ENCODE measurements around a stretch of chr7.

DNA sequence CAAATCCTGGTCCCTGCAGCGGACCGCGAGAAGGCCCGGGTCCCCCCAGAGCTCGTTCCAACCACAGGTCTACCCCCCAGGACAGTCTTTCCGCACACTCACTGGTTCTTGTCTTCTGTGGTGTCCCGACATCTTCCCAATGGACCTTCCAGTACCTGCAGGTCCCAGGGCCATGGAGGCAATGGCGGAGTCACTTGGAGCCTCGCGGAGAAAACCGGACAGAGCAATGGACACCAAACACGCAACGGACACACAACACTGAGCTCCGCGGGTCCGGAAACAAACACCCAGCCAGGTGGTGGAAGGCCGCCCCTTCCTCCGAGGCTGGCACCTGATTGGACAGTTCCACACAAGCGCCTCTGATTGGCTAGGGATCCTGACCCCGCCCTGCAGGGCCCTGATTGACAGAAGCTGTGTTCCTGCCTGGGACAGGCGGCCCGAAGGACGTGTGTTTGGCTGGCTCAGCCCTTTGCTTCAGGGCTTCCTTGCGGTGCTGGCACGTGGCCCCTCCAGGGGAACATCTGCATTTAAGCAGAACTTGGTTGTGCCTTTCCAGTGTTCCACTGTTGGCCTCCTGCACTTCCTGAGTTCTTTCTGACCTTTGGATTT, 332.0 kb upstream of the NUPR2 start:
- RAMPAGE, long total RNA = no peak
- RRBS = 22% methylated on average over 10 of the region's 25 CpGs

DNA sequence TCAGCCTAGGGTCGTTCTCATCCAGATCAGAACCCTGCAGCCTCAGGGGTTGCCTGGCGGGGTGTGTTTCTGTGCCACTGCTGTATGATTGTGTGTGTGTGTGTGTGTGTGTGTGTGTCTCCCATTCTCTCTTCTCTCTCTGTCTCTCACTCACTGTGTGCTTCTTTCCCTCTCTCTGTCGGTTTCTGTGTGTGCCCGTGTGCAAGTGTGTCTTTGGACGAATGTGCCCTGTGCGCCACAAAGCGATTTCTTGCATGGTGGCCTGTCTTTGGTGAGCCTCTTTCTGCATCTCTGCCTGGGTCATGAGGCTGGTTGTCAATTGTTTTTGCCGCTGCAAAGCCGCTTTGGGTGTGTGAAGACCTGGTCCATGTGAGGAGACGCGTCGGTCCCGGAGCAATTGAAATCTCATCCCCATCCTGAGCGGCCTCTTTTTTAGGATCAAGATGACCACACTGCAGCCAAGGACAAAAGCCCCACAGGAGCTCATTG, 320.6 kb downstream of the ZNF716 start:
- RAMPAGE, long total RNA = no peak
- RRBS = no CpG with 5 or more reads among the region's 14 CpGs

GRCh38 chr7:57821763-57822244, 371.8 kb downstream of the ZNF716 start:
- RAMPAGE, long total RNA = no peak
- RRBS = no CpG with 5 or more reads among the region's 35 CpGs

- RAMPAGE, long total RNA = no peak
- RRBS = no CpG with 5 or more reads among the region's 33 CpGs
Observed at GRCh38 chr7:57867975-57868310, 418.0 kb downstream of the ZNF716 start.

- RAMPAGE, long total RNA = no peak
- RRBS = no CpG with 5 or more reads among the region's 5 CpGs
Observed at GRCh38 chr7:64558558-64559167, 4.2 kb downstream of the ZNF680 start.

- RAMPAGE, long total RNA = no peak
- RRBS = no CpG with 5 or more reads among the region's 1 CpG
Observed at GRCh38 chr7:64613578-64614075, 50.8 kb upstream of the ZNF680 start.

DNA sequence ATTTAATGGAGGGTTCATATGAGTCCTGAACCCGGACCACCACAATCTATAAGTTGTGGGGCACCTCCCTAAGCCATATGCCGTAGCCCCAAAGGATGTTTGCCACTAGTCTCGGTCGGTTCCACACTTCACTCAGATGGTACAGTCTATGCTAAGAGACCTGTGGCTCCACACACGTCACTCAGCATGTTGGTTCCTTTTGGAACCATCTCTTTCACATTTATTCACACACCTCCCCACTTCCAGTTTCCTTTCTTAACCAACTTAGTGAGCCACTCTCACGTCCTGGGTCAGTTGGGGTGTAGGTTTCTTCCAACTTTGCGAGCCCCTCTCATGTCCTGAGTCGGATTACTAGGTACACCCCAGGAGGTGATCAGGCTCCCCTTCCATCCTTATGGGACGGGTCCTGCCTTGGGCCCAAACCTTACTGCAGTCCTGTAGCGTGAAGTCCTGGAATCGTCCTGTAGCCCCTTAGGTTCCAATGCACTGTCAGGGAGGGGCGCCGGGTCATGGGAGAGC, 7.7 kb downstream of the ERV3-1 start:
- RAMPAGE, long total RNA = no peak
- RRBS = no CpG with 5 or more reads among the region's 13 CpGs

- RAMPAGE, long total RNA = no peak
- RRBS = no CpG with 5 or more reads among the region's 35 CpGs
Observed at GRCh38 chr7:65509313-65509618, 135.6 kb downstream of the ZNF92 start.

DNA sequence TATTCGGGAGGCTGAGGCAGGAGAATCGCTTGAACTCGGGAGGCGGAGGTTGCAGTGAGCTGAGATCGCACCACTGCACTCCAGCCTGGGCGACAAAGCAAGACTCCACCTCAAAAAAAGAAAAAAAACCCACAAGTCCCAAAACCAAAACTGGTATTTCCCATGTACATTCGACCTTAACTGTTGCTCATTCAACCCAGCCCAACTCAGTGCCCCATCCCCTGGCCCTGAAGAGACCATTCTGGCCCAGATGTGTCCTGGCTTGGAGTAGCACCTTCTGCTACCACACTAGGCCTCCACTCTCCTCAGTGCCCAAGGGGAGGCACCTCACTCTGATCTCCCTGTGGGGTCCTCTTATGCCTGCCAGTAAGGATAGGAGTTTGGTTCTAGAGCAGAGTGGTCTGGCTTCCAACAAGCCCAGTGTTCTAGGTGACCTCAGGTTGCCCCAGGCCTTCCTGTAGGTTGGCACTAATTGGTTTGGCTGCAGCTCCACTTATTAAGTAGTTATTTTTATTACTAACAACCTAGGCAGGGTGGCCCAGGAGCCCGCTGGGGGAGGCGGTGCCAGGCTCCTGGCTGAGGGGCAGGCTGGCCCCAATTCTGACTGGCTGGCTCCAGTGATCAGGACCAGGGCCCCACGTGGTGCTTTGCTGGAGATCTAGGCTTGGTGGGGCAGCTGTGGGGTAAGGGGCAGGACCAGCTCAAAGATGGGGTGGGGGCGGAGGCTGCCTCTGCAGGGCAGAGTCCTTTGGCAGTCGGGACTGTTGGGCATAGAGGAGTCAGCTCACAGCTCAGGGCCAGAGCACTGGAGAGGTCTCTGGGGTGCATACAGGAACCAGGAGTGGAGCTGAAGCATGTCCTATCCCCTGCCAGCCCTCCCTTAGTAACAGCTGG, 2.2 kb downstream of the ASL start:
- RAMPAGE, long total RNA = no peak
- RRBS = no CpG with 5 or more reads among the region's 12 CpGs

DNA sequence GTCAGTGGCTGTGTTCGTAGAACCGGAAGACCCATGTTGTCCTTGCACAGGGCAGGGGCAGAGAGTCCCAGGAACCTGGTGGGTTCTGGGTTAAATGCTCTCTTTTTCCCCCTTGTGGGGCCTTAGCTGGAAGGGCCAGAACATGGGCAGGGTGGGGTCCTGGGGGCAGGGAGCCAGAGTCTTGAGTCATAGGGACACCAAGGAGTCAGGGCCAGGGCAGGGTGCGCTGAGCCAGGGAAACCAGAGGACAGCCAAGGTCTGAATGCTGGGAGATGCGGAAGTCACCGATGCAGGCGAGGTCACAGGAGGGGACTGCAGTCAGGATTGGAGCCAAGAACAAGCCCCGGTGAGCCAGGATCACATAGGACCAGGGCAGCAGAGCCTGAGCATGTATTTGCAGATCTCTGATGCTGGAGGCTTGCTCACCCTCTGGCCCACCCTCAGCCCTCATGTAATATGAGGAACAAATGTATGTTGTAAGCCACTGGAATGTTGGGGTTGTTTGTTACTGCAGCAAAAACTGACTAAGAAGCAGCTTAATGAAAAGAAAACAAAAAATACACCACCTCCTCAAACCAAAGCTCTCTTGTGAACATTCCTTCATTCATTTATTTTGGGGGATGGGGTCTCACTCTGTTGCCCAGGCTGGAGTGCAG, 34.3 kb upstream of the TPST1 start:
- RAMPAGE, long total RNA = no peak
- RRBS = no CpG with 5 or more reads among the region's 7 CpGs

GRCh38 chr7:66492459-66492973, 136.2 kb upstream of the KCTD7 start:
- RAMPAGE, long total RNA = no peak
- RRBS = no CpG with 5 or more reads among the region's 11 CpGs

DNA sequence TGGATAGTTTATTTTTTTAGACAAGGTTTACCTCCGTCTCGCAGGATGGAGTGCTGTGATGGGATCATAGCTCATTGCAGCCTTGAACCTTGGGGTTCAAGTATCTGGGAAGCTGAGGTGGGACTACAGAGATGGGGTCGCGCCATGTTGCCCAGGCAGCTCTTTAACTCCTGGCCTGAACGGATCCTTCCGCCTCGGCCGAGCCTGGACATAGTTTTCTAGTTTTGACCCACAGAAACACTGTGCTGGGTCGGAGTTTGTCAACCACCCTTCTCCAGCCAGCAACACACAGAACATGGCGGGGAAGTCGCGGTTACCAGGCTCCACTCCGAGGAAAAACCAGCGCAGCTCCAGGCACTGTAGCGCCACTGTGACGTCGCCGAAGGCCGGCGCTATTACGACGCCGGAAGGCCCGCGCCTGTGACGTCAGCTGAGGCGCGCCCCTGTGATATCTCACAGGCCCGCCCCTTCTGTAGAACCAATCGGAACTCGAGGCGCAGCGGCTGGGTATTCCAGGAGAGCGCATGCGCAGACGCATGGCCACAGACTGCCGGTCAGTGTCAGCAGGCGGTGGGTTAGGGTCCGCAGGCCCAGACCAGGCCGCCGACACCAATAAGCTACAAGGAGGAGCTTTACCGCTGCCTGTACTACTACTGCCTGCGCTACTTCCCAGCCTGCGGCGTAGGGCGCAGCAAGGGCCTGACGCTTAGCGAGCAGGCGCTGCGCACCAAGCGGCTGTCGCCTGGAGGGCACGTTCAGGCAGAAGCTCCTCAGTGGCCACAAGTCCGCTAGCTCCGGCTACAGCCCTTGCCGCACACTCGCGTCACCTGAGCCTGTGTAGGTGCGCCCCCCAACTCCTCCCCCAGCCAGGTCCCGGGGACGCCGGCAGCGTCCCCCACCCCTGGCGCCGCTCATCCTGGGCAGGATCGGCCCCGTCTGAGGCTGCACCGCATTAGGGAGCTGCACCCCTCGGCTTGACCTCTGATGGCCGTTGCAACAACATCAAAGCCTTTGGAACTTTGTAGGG, 135.2 kb upstream of the KCTD7 start:
- RAMPAGE, long total RNA = start-site peak on the minus strand centred at position 357 of the sequence, 97 bp wide, 106 and 18 reads in 2 replicates; start-site peak on the plus strand centred at position 533 of the sequence, 55 bp wide, 59 and 34 reads in 2 replicates
- RRBS = 4% methylated on average over 2 of the region's 70 CpGs

GRCh38 chr7:66591746-66592921, 36.5 kb upstream of the KCTD7 start:
- RAMPAGE, long total RNA = start-site peak on the minus strand at chr7:66592346-66592370, 41 and 68 reads in 2 replicates
- RRBS = 1% methylated on average over 27 of the region's 93 CpGs

DNA sequence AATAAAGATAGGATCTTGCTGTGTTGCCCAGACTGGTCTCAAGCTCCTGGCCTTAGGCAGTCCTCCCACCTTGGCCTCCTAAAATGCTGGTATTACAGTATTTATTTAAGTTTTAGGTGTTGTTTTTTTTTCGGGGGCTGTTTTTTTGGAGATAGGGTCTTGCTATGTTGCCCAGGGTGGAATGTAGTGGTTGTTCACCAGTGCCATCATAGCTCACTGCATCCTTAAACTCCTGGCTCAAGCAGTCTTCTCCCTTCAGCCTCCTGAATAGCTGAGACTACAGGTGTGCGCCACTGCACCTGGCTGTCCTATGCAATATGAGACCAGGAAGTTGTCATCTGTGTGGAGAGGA, 5.5 kb downstream of the KCTD7 start:
- RAMPAGE, long total RNA = no peak
- RRBS = no CpG with 5 or more reads among the region's 2 CpGs

GRCh38 chr7:66948808-66949413, 27.9 kb downstream of the TMEM248 start:
- RAMPAGE, long total RNA = no peak
- RRBS = no CpG with 5 or more reads among the region's 8 CpGs

DNA sequence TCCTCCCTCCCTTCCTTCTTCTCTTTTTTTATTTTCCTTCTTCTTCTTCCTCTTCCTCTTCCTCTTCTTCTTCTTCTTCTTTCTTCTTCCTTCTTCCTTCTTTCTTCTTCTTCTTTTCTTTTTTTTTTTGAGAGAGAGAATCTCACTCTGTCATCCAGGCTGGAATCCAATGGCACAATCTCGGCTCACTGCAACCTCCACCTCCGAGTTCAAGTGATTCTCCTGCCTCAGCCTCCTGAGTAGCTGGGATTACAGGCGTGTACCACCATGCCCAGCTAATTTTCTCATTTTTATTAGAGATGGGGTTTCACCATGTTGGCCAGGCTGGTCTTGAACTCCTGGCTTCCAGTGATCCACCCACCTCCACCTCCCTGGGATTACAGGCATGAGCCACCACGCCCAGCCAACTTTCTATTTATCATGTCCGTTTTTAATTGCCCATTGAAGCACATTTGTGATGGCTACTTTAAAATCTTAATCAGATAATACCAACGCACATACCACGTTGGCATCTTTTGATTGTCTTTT, 72.2 kb upstream of the SPDYE21 start:
- RAMPAGE, long total RNA = no peak
- RRBS = no CpG with 5 or more reads among the region's 7 CpGs

- RAMPAGE, long total RNA = no peak
Observed at GRCh38 chr7:69136706-69136972, 461.6 kb upstream of the AUTS2 start.

GRCh38 chr7:69599084-69600009, 1.1 kb downstream of the AUTS2 start:
- RAMPAGE, long total RNA = no peak
- RRBS = under 1% methylated on average over 25 of the region's 86 CpGs

GRCh38 chr7:70786886-70787519, 344.9 kb upstream of the GALNT17 start:
- RAMPAGE, long total RNA = no peak
- RRBS = no CpG with 5 or more reads among the region's 20 CpGs

GRCh38 chr7:70788108-70788536, 343.8 kb upstream of the GALNT17 start:
- RAMPAGE, long total RNA = no peak
- RRBS = no CpG with 5 or more reads among the region's 5 CpGs

Data from kidney epithelial cell (primary cell).